Pulmonary lymph node (tissue), 1 donor: Measurements from ENCODE around the gene MON2.

DNA sequence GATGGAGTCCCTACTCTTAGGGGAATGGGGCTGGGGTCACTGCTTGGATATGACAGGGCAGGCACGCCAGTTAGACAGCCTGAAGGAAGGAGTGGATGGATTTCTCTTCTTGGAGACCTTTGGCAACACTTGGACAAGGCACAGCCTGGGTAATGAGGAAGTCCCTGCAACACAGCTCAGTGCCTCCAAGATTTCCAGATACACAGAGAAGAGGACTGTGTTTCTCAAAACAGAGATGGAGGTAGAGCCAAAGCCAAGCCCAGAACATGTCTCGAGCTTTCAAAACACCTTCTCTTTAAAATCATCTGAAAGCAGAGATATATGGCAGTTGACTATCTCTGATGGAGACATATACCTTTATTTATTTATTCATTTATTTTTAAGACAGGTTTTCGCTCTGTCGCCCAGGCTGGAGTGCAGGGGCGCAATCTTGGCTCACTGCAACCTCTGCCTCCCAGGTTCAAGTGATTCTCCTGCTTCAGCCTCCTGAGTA is 46.2 kb upstream of the CTDSP2 start:
- PRO-cap, result no peak

DNA sequence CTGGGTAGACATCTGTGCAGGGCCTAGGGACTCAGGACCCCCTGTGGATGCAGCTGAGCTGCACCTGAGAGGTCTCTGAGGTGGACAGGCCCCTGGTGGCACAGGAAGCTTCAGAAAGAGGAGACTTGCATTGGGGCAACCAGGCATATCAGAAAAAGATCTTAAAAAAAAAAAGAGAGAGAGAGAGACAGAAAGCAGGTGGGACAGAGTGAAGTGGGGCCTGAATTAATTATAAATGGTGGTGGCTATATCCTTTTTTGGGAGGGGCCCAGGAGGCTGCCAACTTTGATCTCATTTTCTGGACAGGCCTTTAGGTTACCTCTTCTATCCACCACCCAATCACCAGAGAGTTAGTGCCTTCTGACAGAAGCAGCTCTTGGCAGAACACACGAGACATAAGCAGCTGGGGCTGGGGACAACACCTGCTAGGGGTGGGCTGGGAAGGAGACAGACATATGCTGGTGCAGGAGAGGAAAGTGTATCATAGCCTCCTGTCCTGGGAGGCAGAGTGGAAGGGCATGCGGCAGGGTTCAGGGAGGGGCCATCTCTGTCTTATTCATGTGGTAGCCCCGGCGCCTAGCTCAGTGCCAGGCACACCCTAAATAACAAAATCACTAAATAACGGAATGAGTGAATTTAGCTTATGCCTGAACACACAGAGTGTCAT is 46.6 kb upstream of the ATP23 start:
- PRO-cap, result no peak

- PRO-cap, result no peak
These were observed 2.3 kb downstream of the LRIG3 start for GRCh38 chr12:58917869-58918575.

GRCh38 chr12:60254674-60255076 is 658.8 kb downstream of the SLC16A7 start:
- PRO-cap, result no peak

- PRO-cap, result no peak
These were observed 94.4 kb downstream of the TAFA2 start for GRCh38 chr12:62098109-62098579.

DNA sequence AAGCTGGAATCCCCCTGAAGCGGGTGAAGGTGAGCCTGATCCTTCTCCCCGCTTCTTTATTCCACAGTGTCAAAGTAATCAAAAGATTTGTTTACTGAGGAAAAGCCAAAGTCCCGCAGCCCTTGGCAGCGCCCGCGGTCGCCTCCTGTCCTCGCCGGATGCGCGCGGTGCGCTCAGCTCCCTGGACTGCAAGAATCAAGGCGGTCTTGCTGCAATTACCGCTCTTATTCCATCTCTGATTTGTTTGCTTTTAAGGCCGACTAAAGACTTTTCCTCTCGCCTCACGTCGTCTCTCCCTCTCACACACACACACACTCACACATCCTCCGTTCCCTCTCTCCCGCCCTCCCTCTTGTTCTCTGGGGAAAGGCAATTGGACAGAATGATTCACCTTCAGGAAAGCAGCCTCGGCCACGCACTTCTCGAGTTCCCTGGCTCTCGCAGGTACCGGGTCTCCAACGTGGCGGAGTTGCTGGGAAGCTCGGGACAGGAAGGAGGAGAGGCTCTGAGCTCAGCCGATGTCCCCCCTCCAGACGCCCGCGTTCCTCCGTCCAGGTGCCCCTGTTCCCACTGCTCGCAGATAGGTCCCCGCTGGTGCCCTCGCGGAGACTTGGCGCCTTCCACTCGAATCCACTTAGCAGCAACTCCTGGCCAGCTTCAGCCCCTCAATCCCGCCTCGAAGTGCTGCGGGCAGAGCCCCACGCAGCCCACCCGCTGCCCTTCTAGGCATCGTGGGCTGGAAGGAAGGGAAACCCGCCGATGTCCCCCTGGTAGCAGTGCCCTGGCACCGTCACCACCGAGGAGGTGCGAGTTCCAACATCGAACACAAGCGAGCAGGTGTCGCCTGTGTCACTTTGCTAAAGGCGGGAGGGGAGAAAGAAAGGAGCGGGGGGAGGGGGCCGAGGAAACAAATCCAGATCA is 792 bp downstream of the TAFA2 start:
- PRO-cap, result unidirectional peak, minus-strand start at position 827 of the sequence

- PRO-cap, result no peak
These were observed 10.6 kb upstream of the USP15 start for GRCh38 chr12:62249544-62250089.

DNA sequence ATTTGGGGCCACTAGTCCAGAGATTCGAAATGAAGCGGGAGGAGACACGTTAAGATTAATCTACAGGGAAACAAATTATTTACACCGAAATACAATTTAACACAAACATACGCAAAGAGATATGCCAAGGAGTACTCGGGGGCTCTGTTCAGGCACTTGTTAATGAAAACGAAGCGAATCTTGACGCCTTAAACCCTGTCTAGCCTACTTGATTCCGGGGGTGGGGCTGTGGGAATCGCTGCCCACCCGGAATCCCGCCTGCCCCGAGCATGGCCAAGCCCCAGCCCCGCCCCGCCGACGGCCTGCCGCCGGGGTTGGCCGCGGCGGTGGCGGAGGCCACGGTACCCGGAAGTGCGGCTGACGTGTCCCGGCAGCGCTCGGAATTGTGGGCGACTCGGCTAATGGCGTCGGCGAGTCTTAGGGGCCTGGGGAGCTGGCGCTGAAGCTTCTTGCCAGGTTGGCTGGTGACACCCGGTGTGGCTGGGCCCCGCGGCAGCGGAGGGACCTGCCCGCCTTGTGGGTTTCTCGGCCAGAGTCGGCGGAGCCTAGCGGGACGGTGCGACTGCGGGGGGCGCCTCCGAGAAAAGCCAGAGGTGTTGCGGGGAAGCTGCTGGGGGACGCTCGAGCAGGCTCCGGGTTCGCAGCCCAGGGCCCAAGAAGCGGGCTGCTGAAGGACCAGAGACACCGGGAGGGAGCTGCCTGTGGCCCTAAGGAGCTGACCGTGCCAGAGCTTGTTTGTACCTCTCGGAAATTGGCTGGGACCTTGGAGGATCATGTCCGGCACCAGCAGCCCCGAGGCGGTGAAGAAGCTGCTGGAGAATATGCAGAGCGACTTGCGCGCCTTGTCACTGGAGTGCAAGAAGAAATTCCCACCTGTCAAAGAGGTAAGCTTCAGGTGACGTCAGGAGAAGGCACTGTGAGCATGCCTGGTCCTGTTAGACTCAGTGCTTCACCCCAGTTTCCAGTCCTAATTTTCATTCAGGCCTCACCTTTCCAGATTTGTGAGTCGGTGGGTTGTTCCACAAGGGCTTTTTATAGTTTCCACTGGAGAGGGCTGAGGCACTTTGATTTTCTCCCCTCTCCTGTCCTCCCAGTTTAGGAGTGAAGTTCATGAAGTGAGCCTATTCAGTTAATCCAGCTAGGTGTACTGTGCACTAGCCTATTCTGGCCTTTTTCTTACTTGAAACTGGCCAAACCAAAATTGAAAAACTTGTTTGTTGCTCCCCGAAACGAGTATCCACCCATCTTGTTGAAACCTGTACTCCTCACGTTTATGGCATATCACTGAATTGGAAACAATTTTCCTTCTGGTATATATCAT is at the start of gene MON2:
MON2 (plus strand) TSS at position 392 of the 1,321 bp plus-strand sequence.
- PRO-cap, result bidirectional peak, plus-strand start at position 413 of the sequence, minus-strand start at position 304 of the sequence

DNA sequence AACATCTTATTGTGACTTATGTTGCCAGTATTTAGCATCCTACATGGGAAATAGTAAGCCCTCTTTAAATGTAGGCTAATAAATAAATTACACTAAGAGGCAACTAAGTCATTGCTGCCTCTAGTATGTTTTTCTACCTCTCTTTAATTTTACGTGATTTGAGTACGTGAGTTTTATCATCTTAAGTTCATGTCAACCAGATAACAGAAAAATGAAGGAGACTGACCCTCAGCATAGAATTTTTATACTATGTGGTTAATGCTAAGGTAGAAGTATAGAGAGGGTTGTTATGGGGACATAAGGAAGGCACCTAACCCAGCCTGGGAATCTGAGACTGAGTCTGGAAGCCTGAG is 21.3 kb downstream of the MON2 start:
- PRO-cap, result no peak

- PRO-cap, result no peak
These were observed 140.1 kb downstream of the MON2 start for GRCh38 chr12:62606358-62607467.

DNA sequence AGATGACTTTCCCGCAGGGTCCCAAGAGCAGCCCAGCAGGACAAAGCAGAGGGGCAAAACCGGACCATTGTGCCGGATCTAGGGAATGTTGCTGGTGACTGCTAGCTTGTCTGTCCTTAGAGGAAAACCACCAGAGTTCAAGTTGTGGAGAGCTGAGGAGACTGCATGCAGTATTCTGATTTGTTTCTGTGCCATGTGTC is 162.9 kb downstream of the MON2 start:
- PRO-cap, result no peak

GRCh38 chr12:62684901-62685270 is 218.3 kb downstream of the MON2 start:
- PRO-cap, result no peak

DNA sequence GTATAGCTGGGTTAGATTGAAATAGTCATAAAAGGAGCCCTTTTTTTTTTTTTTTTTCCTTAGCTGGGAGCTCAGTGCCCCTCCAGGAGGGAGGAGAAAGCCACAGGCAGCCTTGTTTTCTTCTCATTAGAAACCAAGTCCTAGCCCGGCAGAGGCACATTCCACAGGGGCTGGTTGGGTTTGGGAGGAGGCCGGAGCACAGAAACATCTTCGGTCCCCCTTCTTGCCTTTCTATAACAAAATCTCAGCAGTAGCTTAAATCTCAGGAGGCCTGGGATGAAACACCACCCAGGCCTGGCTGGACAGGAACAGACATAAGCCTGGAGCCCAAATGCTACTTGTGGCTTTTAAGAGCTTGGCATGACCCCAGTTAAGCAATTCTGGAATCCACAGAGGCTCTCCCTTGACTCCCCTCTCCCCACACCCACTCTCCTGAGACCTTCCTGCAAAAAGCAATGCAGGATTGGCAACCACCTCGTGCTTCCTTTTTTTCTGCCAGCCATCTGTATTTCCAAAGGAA is 231.6 kb downstream of the PPM1H start:
- PRO-cap, result no peak

DNA sequence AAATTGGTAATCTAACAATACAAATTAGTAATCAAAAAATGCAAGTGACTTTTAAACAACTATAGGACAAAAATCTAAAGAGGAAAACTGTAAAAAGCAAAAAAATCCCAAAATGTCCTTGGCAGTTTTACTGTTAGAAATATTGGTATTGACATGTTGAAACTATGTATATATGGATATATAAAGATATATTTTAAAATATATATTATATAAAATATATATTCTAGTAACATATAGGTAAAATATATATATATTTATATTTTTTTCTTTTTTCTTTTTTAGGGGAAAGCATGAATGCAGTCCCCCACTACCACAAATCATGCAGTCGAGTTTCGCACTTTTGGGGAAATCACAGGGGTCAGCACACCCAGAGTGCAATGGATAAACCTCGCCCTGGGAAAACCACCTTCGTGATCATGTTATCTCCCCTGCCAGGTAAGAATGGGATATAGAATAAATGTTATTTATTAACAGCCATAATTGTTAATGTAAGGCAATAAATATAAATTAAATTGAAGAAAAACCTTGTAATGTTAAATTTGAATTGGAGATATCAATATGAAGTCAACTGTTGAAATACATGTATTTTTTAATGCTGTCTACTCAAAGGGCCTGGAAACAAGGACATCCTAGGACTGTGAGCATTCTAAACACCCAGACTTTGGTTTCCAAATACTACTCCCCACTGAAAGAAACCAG is 84.3 kb downstream of the PPM1H start:
- PRO-cap, result no peak

- PRO-cap, result no peak
These were observed 22.5 kb upstream of the SRGAP1 start for GRCh38 chr12:63821611-63822881.

GRCh38 chr12:63897882-63898366 is 53.4 kb downstream of the SRGAP1 start:
- PRO-cap, result no peak

- PRO-cap, result no peak
These were observed 100.4 kb downstream of the SRGAP1 start for GRCh38 chr12:63944832-63945361.

- PRO-cap, result no peak
These were observed 157.1 kb downstream of the KICS2 start for GRCh38 chr12:64064941-64065367.

- PRO-cap, result no peak
These were observed 51.9 kb downstream of the C12orf56 start for GRCh38 chr12:64338662-64339053.

DNA sequence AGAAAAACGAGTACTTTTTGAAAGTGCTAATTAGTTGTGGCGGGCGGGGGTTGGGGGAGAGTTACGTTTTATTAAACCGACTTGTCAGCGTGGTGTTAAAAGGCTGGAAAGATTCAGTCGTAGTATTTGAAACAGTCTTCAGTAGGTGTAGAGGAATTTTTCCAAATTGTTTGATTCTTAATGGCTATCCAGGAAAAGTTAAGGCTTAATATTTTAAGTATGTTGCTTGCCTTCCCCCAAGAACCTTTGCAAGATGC is 1.1 kb downstream of the XPOT start:
- PRO-cap, result no peak